Smooth muscle cell (in vitro differentiated cells): ENCODE results near the genes KLK6, KLK7 and KLK9.

DNA sequence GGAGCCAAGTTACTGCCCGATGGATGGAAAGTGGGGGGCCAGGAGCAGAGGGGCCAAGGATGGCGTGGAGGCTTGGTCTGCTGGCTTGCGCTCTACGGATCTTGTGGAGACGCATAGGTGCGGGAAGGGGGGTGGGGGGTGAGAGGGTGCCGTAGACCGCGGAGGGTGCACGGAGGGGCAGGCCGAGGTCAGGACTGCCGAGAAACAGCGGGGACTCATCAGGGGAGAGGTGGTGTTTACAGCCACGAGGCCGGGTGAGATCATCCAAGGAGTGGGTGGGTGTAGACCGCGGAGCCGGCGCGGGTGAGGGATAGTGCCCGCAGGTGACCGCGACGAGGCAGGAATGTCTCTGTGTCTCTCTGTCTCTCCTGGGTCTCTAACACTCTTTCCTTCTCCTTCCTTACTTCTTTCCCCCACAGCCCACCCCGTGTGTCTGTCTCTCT is 1.5 kb upstream of the KLK4 start:
- RAMPAGE, long total RNA = no peak

GRCh38 chr19:50969057-50970000 is at the start of gene KLK6:
TSS of gene KLK6 (minus strand) at chr19:50969591.
- RAMPAGE, long total RNA = no peak

GRCh38 chr19:50983724-50984333 is at the start of gene KLK7:
TSS of gene KLK7 (minus strand) at chr19:50983917.
- RAMPAGE, long total RNA = no peak

- RAMPAGE, long total RNA = no peak
Observed at GRCh38 chr19:51009427-51009793, at the start of gene KLK9. TSS of gene KLK9 (minus strand) at chr19:51009592.

DNA sequence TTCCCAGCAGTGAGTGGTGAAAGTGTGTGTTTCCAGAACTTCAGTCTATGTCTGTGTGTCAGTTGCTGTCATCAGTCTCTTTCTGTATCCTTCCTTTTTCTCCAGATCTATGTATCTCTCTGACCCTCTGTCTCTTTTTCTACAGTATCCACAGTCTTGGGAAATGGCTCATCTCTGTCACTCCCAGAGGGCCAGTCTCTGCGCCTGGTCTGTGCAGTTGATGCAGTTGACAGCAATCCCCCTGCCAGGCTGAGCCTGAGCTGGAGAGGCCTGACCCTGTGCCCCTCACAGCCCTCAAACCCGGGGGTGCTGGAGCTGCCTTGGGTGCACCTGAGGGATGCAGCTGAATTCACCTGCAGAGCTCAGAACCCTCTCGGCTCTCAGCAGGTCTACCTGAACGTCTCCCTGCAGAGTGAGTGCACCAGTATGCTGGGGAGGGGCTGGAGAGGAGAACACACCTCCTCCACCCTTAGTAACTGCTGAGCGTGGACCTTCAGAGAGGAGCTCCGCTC is 2.2 kb downstream of the SIGLEC9 start:
- RAMPAGE, long total RNA = no peak

- RAMPAGE, long total RNA = no peak
Observed at GRCh38 chr19:51237732-51238591, 12.9 kb upstream of the SIGLECL1 start.

DNA sequence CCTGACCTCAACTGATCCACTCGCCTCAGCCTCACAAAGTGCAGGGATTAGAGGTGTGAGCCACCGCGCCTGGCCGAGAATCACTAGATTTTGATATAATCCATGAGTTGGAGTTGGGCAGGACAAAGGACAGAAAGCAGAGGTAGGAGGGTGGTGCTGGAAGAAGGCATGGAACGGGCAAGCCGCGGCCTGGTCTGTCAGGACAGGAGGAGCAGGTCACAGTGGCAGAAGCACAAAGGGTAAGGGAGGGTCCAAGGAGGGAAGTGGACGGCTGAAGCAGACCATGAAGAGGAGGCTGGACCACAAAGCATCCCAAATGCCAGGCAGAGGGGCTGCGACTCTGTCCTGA is 2.5 kb downstream of the ETFB start:
- RAMPAGE, long total RNA = no peak

DNA sequence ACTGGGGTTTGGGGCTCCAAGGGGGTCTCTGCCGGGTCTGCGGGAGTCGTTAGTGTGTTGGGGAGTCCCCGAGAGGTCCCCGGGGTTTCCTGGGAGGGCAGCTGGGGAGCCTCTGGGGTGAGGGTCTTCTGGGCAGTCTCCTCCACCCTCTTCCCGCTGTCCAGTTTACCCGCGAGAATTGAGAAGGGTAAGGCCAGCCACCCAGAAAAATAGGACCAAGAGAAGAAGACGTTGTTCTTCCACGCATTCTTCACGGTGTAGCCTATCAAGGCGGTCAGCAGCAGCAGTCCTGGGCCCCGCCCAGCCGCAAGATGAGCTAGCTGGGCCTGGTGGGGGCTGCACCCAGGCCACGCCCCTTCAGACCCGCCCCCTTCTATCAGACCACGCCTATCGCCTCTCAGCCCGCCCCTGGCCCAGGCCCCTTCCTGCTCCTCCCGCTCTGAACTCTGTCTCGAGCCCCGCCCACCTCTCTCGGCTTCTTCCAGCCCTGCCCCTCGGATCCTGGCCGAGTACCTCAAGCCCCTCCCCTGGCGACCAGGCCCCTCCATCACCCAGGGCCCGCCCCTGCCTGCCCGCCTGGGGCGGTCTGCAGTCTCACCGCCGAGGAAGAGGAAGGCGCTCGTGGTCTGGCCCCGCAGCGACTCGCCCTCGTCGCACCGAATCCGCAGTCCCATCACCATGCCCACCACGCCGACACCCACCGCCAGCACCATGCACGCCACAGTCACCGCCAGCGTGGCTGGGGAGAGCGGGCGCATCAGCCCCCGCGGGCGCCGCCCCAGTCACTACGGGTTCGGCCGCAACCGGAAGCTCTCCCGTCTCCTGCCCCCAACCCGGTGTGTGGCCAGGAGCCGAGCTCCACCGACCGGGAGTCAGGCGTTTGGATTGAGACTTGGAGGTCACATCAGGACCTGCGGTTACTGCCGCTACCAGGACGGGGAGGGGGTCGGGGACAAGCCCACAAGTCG is 1.2 kb downstream of the CLDND2 start:
- RAMPAGE, long total RNA = no peak

GRCh38 chr19:51507022-51507504 is 5.5 kb upstream of the SIGLEC12 start:
- RAMPAGE, long total RNA = no peak

GRCh38 chr19:51549538-51550392 is 18.3 kb upstream of the SIGLEC6 start:
- RAMPAGE, long total RNA = no peak

GRCh38 chr19:51647025-51647477 is 426 bp upstream of the SIGLEC14 start:
- RAMPAGE, long total RNA = no peak

DNA sequence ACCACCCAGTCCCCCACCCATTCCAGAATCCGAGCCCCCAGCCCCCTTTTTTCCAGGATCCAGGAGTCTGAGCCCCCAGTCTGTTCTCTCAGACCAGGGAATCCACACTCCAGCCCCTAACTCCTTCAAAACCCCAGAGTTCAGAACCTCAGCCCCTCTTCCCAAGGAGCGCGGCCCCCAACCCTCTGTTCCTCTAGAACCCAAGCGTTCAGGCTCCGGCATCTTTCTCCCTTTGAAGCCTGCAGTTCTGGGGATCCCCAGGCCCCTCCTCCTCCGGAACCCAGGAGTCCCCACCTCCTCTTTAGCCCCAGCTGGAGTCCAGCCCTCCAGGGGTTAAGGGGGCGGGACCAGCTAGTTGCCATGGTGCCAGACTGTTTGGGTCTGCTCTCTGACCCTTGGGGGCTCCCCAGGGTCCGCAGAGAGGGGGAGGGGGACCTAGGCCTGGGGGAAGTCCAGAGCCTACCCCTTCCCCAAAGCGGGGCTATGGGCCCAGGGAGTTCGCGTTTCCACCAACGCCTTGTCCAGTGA is 2.9 kb upstream of the SPACA6 start:
- RAMPAGE, long total RNA = no peak

GRCh38 chr19:51764332-51764807 is 3.4 kb downstream of the FPR2 start:
- RAMPAGE, long total RNA = no peak

- RAMPAGE, long total RNA = no peak
Observed at GRCh38 chr19:51802164-51802523, 7.2 kb downstream of the FPR3 start.

- RAMPAGE, long total RNA = no peak
Observed at GRCh38 chr19:51959865-51960379, 26.7 kb downstream of the ZNF350 start.

GRCh38 chr19:51973844-51974107 is 12.9 kb downstream of the ZNF350 start:
- RAMPAGE, long total RNA = no peak

GRCh38 chr19:51988953-51989311 is 2.3 kb upstream of the ZNF350 start:
- RAMPAGE, long total RNA = no peak

DNA sequence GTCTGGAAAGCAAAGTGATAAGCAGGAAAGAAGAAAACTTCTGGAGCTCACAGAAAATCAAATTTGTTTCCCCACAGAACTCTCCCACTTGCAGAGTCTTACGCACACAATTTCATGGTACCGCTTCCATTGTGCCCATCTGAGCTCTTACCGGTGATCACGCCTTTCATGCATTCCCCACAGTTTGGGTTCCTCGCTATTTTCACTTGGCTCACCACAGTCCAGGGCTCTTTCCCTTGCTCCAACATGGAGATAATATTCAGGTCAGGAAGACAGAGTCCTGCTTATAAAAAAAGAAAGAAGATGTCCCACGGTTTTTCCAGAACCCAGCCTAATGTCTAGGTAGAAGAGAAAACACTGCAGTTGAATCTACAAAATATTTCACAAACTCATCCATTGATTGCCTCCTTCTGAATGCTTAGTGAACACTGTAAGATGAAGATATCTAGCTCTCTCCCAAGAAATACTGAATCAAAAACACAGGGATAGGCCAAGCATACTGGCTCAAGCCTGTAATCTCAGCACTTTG is 19.6 kb downstream of the ZNF841 start:
- RAMPAGE, long total RNA = no peak

DNA sequence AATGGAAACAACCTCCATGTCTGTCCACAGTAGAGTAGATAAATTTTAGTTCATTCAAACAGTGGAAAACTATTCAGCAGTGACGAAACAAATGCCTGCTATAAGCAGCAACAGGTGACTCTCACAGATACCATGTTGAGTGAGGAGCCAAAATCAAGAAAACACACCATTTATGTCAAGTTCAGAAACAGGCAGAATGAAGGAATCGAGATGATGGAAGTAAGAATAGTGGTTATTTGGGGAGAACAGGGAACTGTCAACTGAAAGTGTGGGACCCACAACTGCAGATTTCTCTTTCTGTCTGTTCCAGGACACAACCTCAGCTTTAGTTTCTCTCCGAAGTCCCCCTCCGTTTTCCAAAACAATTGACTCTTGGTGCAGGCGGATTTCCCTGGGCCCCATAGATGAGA is 34.1 kb downstream of the PPP2R1A start:
- RAMPAGE, long total RNA = no peak

- RAMPAGE, long total RNA = no peak
Observed at GRCh38 chr19:52398123-52398678, 552 bp downstream of the ZNF528 start.